ENCODE measurements around a stretch of chr11.

DNA sequence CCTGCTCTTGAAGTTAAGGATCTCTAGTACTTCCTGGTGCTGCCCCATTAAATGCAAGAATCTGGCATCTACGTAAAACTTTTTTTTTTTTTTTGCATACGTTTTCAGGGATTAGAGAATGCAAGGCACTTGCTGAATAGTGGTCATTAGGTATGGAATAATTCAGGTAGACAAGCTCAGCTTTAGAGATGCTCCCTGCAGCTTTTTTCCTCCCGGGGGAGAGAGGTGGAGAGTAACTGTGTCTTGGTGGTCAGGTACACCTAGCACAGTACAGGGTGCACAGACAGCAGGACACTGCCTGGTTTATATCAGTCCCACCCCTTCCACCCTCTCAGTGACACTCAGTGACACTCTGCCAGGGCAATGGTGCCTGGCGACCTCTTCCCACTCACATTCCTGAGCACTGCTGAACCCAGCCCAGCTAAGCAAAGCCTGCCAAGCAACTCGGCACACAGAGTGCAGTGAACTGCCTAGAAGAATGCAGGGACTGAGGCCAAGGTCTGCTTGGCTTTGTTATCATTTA, 205.3 kb downstream of the ADAMTS15 start:
- PRO-cap = no peak

DNA sequence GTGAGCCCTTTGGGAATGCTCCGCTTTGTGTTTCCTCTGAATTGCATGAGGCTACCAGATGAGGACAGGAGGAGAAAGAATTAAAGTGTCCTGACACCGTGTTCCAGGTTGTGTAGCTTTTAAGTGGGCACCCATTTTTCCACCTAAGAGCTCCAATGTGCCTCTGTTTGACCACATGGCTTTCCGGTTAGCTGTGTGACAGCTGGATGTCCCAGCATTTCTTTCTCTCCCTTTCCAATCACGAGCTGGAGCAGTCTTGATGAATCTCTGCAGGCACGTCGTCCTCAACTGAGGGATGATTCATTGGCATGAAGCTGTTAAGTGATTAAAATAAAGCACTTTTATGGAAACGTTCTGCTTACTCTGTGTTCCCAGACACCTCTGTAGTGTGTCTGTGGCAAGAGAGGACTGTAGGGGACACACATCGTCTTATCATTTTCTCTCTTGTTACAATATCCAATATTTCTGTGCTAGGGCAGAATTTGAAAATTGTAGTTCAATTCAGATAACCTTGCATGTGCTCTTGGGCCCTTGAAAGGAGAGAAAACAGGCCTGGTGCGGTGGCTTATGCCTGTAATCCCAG, 610.9 kb downstream of the NTM start:
- PRO-cap = no peak

- PRO-cap = no peak
Measured at GRCh38 chr11:133541477-133542160, 9.3 kb upstream of the OPCML start.

- PRO-cap = no peak
Measured at GRCh38 chr11:134124669-134126115, 56.3 kb downstream of the JAM3 start.

DNA sequence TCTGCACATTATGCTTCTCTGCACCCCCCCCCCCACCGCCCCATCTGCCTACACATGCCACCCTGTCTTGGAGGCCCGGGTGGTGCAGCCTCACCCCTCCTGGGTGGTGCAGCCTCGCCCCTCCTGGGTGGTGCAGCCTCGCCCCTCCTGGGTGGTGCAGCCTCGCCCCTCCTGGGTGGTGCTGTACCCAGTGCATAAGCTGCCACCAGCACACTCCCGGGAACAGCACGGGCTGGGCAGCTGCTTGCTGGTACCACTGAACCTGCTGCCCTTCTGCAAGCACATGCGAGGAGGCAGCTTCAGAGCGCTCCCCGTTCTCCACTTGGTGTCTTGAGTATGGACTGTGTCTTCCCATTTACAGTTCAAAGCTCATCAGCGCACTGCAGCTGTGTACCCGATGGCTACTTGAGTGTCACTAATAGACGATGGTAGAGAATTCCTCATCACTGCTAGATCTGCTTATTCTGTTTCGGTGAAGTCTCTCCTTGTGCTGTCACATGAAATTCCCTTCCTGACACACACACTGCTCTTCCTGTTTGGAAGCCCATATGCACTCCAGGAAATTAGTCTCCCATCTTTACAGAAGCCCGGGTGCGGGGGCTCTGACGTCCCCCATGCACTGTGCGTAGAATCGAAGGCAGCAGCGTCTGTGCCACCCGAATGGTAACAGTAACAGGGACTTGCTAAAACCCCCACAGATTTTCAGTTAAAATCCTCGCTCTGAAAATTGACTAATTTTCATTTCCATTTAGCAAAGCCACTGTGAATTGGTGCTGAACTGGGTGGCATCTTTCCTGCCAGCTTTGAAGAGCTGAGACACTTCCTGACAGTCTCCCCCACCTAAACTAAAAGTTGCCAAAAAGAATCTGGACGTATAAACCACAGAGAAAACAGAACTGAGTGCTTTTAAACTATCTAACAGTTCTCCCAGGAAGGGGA, 69.0 kb downstream of the NCAPD3 start:
- PRO-cap = no peak

GRCh38 chr11:134155860-134156419, 67.8 kb downstream of the NCAPD3 start:
- PRO-cap = no peak

DNA sequence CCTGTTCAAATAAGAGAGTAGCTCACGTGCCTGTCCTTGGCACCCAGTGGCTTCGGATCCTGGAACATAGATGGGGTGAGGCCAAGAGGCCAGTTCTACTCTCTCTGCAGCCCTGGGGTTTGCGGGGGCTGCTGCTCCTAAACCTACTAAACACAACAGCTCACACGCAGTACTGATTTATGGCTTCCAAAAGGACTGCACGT, 13.8 kb downstream of the B3GAT1 start:
- PRO-cap = no peak